Anterior vena cava (tissue), 1 donor: ENCODE results near the genes ARF5 and TNPO3.

DNA sequence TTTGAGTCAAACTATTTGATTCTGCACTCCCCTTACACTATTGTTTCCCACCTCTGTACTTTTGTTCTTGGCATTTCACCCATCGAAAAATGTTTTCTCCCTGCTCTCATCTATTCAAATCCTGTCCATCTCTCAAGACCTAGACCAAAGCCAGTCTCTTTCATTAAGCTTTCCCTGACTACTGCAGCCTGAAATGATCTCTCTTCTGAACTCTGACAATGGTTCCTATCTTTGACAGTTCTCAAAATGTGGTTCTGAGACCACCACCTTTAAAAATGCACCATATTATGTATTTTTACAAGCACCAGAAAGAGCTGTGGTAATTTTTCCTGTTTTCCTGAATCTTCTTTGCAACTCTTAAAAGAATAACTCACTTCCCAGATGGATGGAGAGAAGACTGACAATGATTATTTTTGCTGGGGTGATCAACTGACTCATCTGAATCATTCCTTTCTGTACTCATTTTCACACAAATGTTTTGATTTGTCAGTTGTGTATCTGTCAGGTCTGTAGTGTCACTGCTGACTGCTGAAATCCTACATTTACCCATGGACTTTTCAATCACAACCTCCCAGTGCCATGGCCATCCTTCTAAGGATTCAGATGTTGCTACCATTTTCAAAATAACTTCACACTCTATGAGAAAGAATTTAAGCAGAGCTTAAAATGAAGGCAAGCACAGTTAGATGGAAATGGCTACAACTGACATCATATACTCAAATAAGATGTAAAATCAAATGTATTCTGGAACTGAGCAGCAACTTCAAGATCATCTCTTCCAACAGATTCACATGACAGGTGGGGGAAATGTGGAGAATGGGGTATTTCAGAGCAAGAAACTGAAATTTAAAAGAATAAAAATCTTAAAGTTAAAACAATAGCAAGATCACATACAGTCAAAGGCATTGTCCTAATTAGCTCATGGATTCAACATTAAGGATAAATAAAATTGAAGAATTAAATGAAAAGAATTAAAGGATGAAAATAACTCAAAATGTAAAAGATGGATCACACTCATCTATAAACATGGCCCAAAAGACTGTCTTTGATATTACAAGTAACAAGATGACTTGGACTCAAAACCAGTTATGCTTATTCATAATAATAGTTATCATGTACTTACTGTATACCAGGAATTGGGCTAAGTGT, 41.0 kb downstream of the ZNF800 start:
- PRO-cap = no peak

DNA sequence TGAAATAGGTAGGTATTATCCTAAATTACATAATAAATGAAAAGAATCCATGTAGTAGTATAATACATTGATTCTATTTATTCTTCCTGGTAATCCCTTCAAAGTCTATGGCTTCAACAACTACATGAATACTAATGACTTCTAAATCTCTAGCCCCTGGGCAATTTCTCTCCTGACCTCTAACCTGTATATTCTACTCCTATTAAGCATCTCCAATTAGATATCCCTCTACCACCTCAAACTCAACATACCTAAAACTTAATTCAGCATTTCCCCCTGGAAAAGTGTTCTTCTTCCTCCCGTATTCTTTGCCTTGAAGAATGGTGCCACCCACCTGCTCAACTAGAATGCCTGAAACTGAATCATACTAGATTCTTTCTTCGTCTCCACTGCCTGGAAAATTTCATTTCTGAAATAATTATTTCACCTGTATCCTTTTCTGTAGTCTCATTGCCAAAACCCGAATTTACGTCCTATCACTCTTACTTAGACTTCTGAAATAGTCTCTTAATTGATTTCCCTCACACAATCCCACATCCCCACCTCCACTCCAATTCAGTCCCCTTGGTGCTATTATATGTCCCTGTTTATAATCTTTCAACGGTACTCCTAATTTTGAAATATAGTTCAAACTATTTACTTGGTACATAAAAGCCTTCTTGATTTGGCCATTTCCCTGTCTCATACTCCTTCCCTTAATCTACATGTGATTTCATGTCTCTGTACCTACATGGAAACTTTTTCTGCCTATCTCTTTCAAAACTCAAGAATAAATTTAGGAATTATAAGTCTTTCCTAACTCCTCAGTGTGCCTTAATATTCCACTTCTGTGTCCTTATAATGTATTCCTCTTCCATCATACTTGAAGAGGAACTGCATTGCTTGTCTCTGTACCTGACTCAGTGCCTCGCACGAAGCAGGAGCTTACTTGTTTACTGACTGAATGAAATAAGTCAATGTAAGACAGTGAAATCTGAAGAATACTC, 34.3 kb downstream of the ZNF800 start:
- PRO-cap = no peak

- PRO-cap = no peak
These were observed 21.4 kb upstream of the ZNF800 start for GRCh38 chr7:127413713-127414571.

GRCh38 chr7:127587944-127588590, at the start of gene ARF5:
TSS of gene ARF5 (plus strand) at chr7:127588411.
- PRO-cap = bidirectional peak, plus-strand start at chr7:127588447, minus-strand start at chr7:127588267

GRCh38 chr7:127619451-127620698, 1.9 kb upstream of the PAX4 start:
- PRO-cap = no peak

- PRO-cap = no peak
These were observed 15.0 kb downstream of the SND1 start for GRCh38 chr7:127666790-127667575.

- PRO-cap = no peak
These were observed 16.1 kb downstream of the SND1 start for GRCh38 chr7:127668193-127668458.

GRCh38 chr7:128033275-128033481, 1.9 kb upstream of the LRRC4 start:
- PRO-cap = no peak

- PRO-cap = no peak
These were observed 4.9 kb downstream of the IMPDH1 start for GRCh38 chr7:128404950-128405193.

- PRO-cap = no peak
These were observed 79.0 kb downstream of the METTL2B start for GRCh38 chr7:128555565-128555868.

- PRO-cap = no peak
These were observed 80.2 kb upstream of the GARIN1A start for GRCh38 chr7:128591670-128592536.

DNA sequence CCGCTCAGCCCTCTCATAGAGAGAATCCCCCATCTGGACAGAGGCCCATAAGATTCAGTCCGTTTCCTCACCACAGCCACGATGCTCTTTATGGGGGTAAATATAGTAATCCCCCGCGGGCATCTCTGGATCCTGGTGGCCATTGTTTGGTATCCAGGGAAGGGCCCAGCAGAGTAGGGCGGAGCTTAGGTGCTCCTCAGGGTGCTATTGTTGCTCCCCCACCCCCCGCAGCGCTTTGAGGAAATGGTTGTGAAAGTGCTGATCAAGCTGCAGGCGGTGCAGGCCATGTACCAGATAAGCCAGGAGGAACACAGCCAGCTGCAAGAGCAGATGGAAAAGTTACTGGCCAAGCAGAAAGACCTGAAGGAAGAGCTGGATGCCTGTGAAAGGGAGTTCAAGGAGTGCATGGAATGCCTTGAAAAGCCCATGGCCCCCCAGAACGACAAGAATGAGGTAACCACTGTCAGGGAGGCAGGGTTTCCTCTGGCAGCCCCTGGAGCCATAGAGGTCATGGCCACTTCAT, 17.7 kb upstream of the FLNC start:
- PRO-cap = no peak

DNA sequence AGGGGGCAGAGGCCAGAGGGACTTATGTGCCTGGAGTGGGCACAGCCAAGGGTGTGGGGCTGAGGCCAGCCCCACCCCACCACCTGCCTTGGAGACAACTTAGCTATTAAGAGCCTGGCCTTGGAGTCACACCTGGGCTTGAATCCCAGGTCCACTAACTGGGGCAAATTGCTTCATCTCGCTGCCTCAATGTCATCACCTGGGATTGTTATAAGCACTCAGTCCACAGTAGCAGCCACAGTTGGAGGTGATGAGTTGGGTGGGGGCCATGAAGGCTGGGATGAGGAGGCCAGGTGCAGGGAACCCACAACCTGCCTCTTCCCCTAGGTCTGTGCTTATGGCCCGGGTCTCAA, 14.1 kb downstream of the FLNC start:
- PRO-cap = no peak

GRCh38 chr7:128867263-128867718, 1.2 kb downstream of the ATP6V1FNB start:
- PRO-cap = no peak

DNA sequence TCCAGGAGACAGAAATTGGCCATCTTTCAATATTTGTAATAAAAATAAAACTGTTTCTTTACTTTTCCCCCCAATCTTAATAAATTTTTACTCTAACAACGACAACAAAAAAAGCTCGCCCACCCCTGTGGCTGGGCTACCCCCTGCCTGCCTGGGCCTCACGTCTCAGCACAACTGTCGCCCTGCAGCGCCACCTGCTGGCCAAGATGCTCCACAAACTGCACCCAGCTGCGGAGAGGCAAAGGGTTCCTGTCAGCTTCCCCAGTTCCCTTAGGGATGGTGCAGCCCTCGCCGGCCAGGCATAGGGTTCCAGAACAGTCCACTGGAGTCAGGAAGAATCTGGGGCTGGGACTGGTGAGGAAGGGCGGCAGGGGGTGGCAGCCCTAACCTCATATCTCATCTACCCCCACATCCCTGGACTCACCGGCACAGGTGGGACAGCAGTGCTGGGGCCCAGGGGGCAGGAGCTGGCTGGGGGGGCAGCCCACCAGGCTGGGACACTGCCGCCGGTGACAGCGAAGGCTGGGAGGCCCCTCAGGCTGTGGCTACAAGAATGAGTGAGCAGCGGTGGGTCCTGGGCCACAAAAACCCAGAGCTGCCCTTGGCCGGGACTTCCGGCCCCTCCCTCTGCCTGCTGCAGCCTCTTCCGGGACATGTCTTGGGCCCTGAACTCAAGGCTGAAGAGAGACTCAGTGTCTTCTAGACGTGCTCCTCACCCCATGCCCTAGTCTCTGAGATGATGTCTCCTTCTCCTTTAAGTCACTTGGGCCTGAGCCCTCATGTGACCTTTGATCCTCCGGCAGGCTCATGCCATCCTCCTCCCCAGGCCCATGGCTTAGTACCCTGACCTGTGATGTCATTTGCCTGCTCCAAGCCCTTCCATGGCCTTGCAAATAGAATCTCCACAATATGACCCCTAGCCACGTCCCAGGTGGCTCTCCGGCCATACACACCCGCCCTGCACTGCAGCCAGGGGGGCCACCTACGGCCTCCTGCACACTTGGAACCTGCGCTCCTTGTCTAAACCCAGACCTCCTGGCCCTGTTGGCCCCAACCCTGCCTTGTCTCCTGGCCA, 17.8 kb downstream of the ATP6V1FNB start:
- PRO-cap = no peak

DNA sequence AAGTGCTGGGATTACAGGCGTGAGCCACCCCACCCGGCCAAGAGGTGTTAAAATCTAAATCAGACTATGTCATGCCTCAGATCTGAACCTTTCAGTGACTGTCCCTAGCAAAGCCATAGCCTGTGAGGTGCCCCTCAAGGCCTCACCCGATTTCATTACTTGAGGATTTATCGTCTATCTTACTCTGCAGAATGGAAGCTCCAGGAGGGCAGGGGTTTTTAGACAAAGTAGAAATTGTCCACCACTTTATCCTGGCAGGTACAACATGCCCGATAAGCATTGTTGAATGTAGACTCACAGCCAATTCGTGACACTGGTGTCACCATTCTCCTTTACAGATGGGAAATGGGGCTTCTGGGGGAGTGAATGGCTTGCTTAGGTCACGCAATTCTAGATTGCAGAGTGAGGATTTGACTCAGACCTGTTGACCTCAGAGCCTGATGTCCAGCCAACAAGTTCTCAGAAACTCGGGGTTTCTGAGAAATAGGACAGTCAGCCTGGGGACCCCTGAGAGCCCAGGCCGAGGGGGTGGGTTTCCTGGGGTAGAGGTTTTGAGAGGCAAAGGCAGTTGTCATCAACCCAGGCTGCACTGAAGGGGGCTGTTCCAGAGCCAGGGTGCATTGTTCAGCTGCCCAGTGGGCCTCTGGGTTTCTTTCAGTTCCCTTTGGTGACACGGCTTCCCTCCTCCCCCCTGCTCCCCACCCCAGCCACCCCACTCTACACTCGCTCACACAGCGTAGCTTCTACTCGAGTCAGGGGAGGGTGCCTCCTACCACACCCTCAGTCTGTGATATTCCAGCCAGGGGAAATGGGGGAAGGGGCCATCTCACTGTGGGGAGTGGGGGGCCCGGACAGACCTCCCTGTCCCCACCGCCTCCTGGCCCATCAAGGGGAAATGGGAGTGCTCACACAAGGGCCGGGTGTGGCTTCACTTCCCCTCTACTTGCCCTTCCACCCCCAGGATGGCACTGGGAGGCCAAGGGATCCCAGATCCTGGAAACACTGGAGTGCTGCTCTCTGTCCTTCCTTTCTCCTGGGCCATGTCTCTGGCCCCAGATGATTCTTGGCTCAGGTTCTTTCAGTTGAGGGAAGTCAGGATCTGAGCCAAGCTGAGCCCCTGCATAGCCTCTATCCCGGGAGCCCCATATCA, 3.0 kb upstream of the IRF5 start:
- PRO-cap = no peak

DNA sequence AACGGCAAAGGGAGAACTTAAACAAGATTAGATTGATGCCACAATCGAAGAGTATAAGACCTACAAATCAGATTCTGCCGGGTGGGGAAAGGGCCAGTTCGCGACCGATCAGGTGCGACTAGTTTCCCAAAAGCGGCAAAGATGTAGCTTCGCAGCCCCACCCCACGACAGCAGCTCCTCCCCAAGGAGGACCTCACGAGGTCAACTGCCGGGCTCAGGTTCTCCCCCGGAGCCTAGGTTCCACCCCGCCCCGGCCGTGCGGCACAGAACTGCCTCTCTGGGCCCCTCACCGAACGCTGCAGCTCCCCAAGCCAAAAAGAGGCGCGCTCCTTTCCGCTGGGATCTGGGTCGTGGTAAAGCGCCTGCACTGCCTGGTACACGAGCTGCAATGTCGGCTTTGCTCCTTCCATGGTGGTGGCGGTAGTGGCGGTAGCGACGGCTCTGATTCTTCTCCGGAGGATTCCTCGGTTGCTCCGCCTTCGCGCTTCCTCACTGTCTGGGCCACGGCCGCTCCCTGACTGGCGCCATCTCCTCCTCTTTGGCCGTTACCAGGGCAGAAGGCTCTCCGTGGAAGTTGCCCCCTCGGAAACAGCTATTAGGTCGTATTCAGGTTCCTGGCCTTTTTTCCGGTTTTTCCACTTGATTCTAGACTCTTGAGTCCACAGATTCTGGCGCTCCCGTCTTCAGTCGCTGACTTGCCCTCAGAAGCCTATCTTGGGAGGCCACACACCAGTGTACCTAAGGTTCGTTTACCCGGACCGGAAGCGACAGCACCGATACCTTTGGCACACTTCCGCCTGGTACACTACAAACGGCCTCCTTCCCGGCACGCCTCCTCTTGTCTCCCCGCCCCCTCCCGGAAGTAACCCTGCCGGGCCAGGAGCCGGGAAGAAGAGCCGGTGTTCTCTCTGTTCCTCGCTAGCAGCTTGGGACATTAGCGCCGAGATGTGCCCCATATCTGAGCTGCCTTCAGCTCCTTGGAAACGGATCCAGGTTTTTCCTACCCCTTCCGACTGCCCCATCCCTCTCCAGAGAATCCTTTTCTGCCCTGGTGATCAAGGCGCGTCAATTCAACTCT, at the start of gene TNPO3:
TSS of gene TNPO3 (minus strand) at position 751 of the 1,078 bp plus-strand sequence.
- PRO-cap = bidirectional peak, plus-strand start at position 266 of the sequence, minus-strand start at position 172 of the sequence; unidirectional peak, minus-strand start at position 520 of the sequence; bidirectional peak, plus-strand start at position 866 of the sequence, minus-strand start at position 766 of the sequence

- PRO-cap = no peak
These were observed 59.2 kb upstream of the STRIP2 start for GRCh38 chr7:129374975-129375450.

DNA sequence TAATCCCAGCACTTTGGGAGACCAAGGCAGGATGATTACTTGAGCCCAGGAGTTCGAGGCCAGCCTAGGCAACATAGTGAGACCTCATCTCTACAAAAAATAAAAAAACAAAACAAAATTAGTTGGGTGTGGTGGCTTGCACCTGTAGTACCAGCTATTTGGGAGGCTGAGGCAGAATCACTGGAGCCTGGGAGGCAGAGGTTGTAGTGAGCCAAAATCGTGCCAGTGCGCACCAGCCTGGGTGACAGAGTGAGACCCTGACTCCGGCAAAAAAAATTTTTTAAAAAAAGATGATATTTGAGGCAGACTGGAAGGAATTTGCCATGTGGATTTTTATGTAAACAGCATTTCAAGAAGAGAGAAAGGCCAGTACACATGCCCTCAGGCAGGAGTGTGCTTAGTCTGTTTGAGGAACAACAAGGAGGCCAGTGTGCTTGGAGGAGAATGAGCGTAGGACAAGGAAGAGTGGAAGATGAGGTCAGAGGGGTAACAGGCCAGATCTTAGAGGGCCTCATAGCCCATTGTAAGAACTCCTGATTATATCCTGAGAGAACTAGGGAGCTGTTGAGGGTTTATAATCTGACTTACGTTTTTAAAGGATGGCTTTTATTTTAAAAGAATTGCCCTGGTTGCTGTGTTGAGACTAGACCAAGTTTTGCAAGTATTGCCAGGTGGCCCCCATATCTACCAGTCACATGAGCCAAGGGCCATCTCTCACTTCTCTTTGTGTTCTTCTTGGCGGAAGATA, 17.2 kb upstream of the STRIP2 start:
- PRO-cap = no peak

DNA sequence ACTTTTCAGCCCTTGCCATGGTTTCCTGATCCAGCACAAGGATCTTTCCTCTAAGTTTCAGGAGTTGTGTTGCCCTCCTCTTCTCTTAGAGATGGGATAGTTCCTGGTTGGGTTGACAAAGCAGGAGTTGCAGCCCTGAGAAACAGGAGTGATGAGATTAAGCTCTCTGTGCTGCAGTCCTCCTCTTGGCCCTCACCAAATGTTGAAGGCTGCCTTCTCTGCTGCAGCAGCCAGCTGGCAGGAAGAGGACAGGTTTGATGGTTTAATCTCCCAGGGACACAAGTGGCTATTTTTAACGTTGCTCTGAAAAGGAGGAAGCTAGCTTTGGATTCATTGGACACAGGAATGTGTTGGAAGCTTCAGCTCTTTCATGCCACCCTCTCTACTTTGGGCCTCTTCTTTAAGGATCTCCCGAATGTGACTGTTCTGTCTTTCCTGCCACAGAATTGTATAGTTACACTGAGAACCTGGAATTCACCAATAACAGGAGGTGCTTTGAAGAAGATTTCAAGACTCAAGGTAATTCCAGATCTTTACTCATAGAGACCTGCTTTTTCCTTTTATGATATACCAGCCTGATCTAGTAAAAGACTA, 9.4 kb downstream of the STRIP2 start:
- PRO-cap = no peak